Suprapubic skin (tissue), 4 donors: ENCODE results near the gene MED28.

DNA sequence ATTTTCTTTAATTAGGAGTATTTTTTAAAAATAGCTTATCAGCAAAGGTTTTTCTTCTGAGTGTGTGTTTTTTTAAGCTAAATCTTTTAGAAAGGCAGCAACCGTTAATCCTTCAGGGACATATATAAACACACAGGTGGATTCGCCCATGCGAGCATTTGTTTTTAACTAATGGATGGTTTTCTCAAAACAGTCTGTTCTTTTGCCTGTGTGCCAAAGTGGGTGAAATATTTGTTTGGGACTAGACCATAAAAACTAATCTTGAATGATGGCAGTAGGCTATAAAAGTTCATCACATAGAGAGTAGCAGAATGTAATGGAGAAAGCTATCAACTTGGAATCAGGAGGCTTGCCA lies 7.3 kb upstream of the TAPT1 start:
- PRO-cap, result no peak
- RAMPAGE, long total RNA, 4 experiments, result no peak in any of the 4 experiments

- PRO-cap, result no peak
- RAMPAGE, long total RNA, 4 experiments, result no peak in any of the 4 experiments
Observed at GRCh38 chr4:16820144-16820847, 78.1 kb downstream of the LDB2 start.

DNA sequence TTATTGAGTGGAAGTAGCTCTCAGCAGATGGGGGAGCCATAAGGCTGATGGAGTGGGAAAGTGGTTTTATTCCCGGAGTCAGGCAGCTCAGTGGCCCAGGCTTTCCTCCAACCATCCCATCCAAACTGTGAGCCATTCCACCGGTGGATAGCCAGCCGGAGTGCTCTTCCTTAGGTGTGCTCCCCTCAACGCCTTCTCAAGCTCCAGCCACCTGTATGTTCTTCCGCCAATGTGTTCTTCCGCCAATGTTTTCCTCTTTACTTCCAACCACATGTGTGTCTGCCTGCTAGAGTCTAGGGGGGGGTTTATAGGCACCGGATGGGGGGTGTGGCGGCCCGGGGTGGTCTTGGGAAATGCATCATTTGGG lies 74.7 kb downstream of the QDPR start:
- PRO-cap, result no peak
- RAMPAGE, long total RNA, 4 experiments, result no peak in any of the 4 experiments

DNA sequence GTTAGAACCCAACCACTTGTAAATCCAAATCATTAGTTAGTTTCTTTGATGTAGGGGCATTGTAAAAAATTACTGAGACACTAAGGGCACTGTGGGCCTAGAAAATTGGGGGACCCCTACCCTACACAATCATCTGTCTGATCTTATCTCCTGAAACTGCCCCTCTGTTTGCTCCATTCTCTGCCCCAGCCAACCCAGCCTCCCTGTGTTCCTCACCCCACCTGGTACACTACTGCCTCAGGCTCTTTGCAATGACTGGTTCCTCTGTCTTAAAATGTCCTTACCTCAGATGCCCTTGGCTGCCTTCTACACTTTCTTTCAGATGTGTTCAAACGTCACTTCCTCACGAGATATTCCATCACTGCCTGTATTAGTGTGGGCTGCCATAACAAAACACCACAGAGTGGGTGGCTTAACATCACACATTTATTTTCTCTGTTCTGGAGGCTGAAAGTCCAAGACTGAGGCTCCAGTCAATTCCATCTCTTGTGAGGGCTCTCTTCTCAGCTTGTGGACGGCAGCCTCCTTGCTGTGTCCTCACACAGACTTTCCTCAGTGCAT lies 29.2 kb downstream of the QDPR start:
- PRO-cap, result no peak
- RAMPAGE, long total RNA, 4 experiments, result no peak in any of the 4 experiments

- PRO-cap, result no peak
- RAMPAGE, long total RNA, 4 experiments, result no peak in any of the 4 experiments
Observed at GRCh38 chr4:17515281-17515769, 360 bp downstream of the CLRN2 start.

- PRO-cap, result no peak
- RAMPAGE, long total RNA, 4 experiments, result no peak in any of the 4 experiments
Observed at GRCh38 chr4:17583964-17584573, 7.1 kb downstream of the LAP3 start.

GRCh38 chr4:17614479-17615541 lies at the start of gene MED28:
Gene MED28 (plus strand): TSS chr4:17614641.
- PRO-cap, result bidirectional peak, plus-strand start at chr4:17614646, minus-strand start at chr4:17614553
- RAMPAGE, long total RNA, 4 experiments, result start-site peak on the plus strand in 3 of 4 experiments, at chr4:17614622-17614838 at its widest, 6 to 138 reads per replicate

GRCh38 chr4:17771552-17771930 lies 9.9 kb downstream of the FAM184B start:
- PRO-cap, result no peak
- RAMPAGE, long total RNA, 4 experiments, result no peak in any of the 4 experiments

DNA sequence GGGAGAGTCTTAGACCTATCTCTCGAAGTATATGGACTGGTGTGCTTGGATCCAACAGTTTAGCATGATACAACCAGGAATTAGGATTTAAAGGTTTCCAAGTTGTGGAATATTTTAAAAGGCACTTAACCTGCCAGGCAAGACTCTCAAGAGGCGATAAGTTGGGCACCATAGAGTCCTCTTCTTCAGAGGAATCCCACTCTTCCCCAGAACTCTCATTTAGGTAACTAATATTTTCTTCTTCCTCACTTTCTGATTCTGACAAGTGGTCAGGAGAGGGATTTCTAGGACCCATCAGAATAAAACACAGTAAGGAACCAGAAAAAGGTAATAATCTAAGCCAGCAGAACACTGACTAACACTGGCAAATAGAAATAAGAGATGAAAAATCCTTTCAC lies 6.7 kb downstream of the DCAF16 start:
- PRO-cap, result no peak
- RAMPAGE, long total RNA, 4 experiments, result no peak in any of the 4 experiments

DNA sequence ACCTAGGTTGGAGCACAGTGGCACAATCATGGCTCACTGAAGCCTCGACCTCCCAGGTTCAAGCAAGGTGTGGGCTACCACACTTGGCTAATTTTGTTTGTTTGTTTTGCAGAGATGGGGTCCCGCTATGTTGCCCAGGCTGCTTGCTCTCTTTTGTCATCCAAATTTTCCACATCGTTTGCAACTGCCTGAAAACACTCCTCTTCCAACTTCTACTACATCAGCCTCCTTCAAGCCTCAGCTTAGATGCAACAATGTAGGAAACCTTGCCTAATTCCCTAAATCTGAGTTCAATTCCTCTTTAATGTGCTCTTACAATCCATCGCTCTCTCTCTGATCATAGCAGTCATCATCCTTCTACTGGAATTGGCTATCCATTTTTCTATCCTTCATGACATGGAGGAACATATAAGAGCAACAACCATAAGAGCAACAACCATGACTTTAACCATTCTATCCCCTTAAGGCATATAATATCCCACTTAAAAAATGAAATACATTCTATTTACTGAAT lies 59.5 kb downstream of the NCAPG start:
- PRO-cap, result no peak
- RAMPAGE, long total RNA, 4 experiments, result no peak in any of the 4 experiments

- PRO-cap, result bidirectional peak, plus-strand start at chr4:20252890, minus-strand start at chr4:20252835
- RAMPAGE, long total RNA, 4 experiments, result no peak in any of the 4 experiments
Observed at GRCh38 chr4:20252318-20253278, 893 bp downstream of the SLIT2 start.

- PRO-cap, result no peak
- RAMPAGE, long total RNA, 4 experiments, result no peak in any of the 4 experiments
Observed at GRCh38 chr4:20254472-20255331, 3.0 kb downstream of the SLIT2 start.

GRCh38 chr4:20266543-20266694 lies 14.7 kb downstream of the SLIT2 start:
- PRO-cap, result no peak
- RAMPAGE, long total RNA, 4 experiments, result no peak in any of the 4 experiments

DNA sequence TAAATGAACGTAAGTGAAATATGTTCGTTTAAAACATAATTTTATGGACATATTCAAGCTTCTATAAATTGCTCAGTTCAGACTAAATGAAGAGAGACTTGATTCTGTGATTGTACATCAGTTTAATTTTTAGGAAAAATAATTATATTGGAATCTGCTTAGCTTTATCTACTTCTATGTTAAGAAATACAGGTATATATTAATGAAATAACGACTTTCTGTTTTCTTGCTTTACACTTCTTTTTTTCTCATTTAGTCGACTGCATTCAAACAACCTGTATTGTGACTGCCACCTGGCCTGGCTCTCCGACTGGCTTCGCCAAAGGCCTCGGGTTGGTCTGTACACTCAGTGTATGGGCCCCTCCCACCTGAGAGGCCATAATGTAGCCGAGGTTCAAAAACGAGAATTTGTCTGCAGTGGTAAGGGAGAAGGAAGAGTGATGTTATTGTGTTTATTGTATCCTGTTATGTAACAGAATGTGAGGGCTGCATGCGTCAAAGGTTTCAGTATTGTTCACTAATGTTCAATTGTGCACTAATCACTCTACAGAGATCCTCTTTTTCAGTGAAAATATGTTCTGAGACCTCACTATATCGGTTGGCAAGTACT lies 211.6 kb upstream of the PACRGL start:
- PRO-cap, result no peak
- RAMPAGE, long total RNA, 4 experiments, result no peak in any of the 4 experiments

- PRO-cap, result no peak
- RAMPAGE, long total RNA, 4 experiments, result no peak in any of the 4 experiments
Observed at GRCh38 chr4:21121956-21122395, 421.7 kb downstream of the PACRGL start.

DNA sequence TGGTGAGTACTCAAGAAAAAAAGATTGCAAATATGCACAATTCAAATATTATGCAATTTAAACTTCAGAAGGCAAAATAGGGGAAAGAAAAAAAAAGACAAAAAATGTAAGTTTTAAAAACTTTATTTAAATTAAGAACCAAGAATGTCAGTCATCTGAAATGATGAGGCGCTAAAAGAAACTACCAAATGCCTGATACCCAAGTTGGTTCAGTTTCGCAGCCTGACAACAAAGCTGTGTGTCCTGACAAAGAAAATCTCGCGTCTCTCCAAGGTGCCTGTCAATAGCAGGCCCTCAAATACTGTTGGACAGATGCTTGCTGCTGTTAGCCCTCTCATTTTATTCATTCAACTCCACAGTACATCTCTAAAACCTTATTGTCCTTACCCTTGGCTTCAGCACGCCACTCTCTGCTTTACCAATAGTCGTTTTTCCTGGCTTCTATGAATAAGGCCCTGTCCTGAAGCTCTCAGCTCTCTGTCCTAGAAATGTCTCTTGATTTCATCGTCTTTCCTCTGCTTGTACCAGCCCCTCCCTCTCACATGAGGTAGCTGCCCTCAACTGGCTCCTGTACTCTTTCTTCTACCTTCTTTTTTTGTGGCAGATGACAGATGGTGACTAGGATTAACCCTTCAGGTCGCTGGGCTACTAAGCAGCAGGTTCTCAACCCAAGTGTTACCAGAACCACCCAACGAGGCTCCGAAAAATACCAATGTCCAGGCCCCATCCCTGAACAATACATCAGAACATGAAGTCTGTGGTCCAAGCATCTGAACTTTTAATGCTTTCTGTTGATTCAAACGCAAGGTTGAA lies 11.5 kb downstream of the ADGRA3 start:
- PRO-cap, result no peak
- RAMPAGE, long total RNA, 4 experiments, result start-site peak on the minus strand in 1 of 4 experiments, centred at position 597 of the sequence, 6 reads per replicate

GRCh38 chr4:23718096-23718382 lies 171.8 kb downstream of the PPARGC1A start:
- PRO-cap, result no peak
- RAMPAGE, long total RNA, 4 experiments, result no peak in any of the 4 experiments

GRCh38 chr4:23879007-23879796 lies 10.6 kb downstream of the PPARGC1A start:
- PRO-cap, result no peak
- RAMPAGE, long total RNA, 4 experiments, result no peak in any of the 4 experiments

DNA sequence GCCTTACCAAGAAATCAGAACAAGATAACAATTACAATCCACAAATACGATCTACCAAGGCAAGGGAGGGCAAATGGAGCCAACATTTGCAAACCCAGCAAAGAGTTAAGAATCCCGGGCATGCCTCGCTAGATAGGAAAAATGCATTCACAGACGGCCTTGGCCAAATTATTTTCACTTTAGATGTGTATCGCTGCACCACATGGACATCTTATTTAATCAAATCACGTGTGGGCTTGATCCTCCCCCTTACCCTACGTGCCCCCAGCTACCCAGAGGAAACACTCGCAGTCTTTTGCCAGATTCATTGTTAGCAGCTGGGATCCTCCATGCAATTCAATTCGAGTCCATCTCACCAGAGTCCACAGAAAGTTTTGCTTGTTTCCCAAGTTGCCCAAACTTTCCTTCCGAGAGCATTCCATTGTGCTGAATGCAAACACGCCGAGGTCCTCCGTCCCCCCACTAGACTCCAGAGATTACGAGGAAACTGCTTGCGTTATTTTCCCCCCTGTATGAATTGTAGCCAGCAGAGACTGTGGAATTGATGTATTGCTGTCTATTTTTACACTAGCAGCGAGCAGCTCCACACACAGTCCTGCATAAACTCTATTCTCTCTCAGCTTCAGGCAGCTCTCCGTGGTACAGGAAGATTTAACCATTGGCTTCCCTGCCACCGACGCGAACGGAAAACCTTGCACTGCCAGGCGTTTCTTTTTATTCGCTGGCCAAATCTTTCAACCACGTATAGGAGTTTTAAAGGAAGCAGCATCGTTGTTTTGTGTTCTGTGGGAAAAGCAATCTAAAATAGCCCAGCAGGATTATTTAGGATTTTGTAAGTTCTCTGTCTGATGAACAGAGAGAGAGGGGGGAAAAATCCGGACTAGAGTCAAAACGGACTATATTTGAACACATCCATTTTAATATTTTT lies 999 bp downstream of the PPARGC1A start:
- PRO-cap, result no peak
- RAMPAGE, long total RNA, 4 experiments, result no peak in any of the 4 experiments

DNA sequence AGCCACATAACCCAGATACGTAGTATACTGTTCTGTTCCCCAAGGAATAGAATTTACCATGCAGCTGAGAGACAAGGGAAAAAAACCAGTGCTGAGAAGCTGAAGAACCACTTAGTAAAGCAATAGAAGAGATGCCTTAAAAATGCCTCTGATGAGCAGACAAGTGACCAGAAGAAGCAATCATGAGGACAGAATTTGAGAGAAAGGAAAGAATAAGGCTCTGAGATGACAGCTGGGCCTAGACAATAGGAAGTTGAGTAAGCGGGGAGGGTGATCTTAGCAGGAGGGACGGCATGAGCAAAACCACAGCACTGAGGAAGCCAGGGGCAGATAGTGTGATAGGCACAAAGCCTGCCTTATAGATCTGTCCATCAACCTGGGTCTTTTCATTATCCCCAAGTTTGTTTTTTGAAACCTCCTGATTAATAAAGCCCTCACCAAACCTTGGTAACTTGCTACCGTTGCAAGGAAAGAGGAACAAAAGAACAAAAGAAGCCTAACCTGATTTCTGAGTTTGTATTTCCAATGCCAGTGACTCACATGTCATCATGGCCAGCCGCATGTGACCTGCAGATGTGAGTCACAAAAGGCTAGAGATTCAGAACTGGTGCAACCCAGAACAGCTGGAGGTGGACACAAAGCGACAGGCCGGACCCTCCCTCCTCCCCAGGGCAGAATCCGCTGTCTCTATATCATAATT lies 55.7 kb upstream of the PPARGC1A start:
- PRO-cap, result no peak
- RAMPAGE, long total RNA, 4 experiments, result no peak in any of the 4 experiments